SJSA1 (cell line): ENCODE measurements around a stretch of chr2.

GRCh38 chr2:47226026-47226581, 49.8 kb upstream of the CALM2 start:
- RAMPAGE, long total RNA: no peak

DNA sequence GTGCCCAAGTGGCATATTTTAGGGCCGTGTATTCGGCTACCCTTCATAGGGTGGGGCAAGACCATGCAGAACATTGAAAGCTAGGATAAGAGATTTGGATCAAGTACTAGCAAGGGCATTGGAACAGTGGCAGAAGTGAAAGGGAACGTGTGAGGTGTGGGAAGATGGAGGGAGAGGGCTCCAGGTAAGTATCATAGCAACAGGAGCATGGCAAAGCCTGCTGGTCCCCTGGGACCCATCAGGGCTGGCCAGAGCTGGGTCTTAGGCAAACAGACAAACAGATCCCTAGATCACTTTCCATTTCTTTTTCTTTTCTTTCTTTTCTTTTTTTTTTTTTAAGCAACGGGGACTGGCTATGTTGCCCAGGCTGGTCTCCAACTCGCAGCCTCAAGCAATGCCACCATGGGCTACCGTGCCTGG, 95.2 kb upstream of the CALM2 start:
- RAMPAGE, long total RNA: no peak

GRCh38 chr2:47309524-47310008, 59.5 kb upstream of the EPCAM start:
- RAMPAGE, long total RNA: no peak

- RAMPAGE, long total RNA: no peak
These were observed 34.0 kb upstream of the EPCAM start for GRCh38 chr2:47334819-47335727.

- RAMPAGE, long total RNA: no peak
These were observed 9.7 kb downstream of the EPCAM start for GRCh38 chr2:47378879-47379129.

GRCh38 chr2:47698508-47699089, 84.3 kb upstream of the MSH6 start:
- RAMPAGE, long total RNA: no peak

GRCh38 chr2:47724774-47725261, 58.1 kb upstream of the MSH6 start:
- RAMPAGE, long total RNA: no peak

GRCh38 chr2:47832175-47833177, 49.5 kb downstream of the MSH6 start:
- RAMPAGE, long total RNA: no peak

GRCh38 chr2:48441298-48441429, 598 bp downstream of the PPP1R21 start:
- RAMPAGE, long total RNA: no peak

DNA sequence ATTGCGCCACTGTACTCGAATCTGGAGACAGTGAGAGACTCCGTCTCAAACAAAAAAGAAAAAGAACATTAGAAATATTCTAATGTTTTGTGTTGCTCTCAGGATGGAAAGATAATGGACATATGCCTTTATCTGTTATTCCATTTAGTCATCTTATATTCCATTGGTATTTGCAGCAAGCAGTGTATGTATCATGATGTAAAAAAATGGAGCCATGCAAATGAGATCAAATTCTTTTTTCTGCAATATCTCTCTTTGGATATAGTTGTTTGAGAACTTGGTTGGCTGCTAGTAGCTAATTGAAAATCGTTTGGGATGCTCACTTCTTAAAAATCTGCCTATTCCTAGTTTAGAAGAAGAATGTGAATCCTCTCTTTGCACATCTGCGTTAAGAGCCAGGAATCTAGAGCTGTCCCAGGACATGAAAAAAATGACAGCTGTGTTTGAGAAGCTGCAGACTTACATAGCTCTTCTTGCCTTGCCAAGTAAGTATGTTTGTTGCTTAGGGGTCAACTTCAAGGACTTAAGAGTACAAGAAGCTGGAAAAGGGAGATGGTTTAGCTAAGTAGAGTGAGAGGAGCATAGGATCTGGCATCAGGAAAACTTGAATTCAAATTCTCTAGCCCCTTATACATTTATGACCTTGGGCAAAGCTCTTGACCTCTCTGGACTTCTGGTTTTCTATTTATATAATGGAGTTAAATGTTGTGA, 33.9 kb downstream of the PPP1R21 start:
- RAMPAGE, long total RNA: no peak

DNA sequence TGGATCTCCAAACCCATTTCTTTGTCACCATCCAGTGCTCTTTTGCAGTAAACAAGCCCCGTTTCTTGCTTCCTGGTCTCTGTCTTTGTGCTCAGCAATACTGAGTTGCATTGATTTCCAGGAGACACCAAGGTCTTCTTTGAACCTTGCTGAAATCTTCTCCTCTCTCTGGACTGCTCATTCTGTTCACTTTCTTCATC, 139.6 kb upstream of the NRXN1 start:
- RAMPAGE, long total RNA: no peak

DNA sequence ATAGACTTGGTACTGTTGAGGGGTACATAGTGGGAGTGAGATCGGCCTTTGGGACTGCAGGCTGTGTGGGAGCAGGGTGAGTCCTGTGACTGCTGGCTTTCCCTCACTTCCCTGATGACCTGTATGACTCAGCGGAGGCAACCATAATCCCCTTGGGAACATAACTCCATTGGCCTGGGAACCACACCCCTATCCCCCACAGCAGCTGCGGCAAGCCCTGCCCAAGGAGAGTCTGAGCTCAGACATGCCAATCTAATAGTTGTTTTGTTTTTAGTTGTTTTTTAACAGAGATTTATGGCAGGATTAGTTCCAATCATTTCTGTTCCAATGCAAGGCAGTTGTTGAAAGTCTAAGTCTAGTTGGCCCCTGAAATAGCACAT, 414.1 kb upstream of the CHAC2 start:
- RAMPAGE, long total RNA: no peak

DNA sequence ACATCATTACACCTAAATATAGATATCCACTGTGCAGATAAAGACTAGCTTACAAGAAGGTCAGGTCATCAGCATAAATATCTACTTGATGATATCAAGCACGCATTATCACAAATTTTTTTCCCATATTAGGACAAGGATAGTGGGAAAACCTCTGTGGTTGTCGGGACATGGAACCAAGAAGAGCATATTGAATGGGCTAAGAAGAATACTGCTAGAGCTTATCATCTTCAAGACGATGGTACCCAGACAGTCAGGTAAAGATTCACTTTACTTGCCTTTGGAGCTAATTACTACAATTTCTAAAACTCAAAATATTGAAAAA, 25.9 kb downstream of the ERLEC1 start:
- RAMPAGE, long total RNA: no peak

DNA sequence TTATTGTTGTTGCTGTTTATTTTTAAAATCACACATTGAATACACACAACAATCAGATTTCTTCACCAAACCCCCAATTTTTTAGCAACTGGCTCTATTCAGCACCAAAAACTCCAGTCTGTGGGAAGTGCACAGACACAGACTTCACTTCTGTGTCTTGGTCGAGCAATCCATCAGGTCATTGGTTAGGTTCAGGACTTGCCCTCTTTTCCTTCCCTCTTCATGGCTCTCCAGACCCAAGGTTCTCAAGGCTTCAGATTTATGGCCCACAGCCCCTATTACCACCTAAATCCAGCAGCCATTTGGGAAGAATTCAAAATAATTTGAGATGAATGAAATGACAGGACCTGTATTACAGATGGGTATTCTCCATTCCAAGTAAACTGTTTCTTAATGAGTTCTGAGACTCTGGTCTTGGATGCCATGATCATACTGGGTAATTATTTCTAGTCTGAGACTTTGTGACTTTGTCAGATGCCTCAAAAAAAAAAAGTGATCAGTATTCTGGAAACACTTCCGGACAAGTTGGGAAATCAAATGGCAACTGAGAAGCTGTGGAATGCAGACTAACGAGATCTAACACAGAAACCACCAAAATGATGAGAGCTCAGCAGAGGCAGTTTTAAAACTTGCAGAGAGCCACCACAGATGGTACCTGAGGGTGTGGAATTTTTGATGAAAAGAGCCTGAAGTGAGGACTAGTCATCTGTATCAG, 5.3 kb upstream of the GPR75 start:
- RAMPAGE, long total RNA: no peak

- RAMPAGE, long total RNA: no peak
These were observed 5.6 kb downstream of the PSME4 start for GRCh38 chr2:53964810-53965891.

DNA sequence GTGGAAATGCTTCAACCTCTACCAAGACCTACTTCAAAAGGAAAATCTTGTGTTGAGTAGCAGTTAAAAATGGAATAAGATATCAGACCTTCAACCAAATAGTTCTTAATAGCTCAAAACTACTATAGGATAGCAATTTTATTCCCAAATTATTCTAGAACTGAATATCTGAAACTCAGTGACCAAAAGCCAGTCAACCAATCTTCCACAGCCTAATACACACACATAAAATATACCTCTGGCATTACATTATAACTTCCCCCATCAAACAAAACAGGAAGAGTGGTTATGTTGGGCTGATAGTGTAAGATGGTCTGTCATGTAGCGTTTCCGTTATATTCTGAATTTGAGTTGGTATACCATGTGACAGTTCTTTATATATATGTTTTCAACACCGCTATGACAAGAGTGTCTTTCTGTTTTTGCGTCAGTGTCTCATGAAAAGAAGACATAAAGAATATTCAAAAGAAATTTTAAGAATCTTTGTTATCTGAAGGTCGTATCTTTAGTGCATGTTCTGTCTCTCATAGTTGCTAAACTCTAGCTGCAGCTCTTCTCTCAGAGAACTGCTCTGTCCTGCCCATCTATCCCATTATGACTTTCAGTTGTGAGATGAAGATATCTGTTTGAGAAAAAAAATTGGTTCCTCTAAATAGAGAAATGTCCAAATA, 23.8 kb downstream of the ACYP2 start:
- RAMPAGE, long total RNA: no peak

- RAMPAGE, long total RNA: no peak
These were observed 140.7 kb downstream of the TSPYL6 start for GRCh38 chr2:54114824-54116200.

- RAMPAGE, long total RNA: no peak
These were observed 52.5 kb downstream of the SPTBN1 start for GRCh38 chr2:54508619-54509133.

GRCh38 chr2:54526130-54526844, 70.2 kb downstream of the SPTBN1 start:
- RAMPAGE, long total RNA: no peak

GRCh38 chr2:54557528-54558121, 101.5 kb downstream of the SPTBN1 start:
- RAMPAGE, long total RNA: no peak